Measurements from ENCODE around the gene FLRT2.

- PRO-cap, result no peak
- RAMPAGE, long total RNA, 4 experiments, result no peak in any of the 4 experiments
These were observed 5.3 kb downstream of the TMEM63C start for GRCh38 chr14:77186665-77187555.

DNA sequence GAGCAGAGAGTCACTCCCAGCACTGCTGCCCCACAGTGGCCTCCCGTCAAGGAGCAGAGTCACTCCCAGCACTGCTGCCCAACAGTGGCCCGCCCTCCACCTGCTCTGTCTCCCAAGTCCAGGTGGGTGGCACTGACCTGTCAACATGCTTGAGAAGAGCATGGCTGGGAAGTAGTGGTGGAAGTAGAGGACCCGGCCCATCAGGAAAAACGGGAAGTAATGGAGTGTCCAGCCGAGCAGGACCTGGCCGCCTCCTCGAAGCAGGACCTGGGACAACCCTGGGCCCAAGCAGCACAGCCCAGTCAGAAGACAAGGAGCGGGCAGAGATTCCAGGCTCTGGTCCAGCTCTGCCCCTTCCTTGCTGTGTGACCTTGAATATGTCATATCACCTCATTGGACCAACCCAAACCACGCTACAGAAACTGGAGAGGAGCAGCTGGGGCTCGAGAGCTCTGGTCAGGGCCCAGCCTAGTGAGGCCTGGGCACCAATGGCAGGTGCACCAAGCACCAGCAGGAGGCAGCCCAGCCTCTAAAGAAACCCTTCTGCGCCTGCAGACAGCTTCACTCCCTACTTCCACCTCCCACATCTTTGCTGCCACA lies 7.7 kb upstream of the NGB start:
- PRO-cap, result no peak
- RAMPAGE, long total RNA, 4 experiments, result no peak in any of the 4 experiments

DNA sequence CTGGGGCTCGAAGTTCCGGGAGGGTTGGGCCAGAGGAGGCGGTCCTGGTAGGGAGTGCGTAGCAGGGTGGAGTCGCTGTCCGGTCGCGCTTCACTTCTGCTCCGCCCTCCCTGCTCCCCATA lies 373 bp downstream of the GSTZ1 start:
- PRO-cap, result no peak
- RAMPAGE, long total RNA, 4 experiments, result no peak in any of the 4 experiments

GRCh38 chr14:77347772-77348126 lies 26.9 kb downstream of the GSTZ1 start:
- PRO-cap, result no peak
- RAMPAGE, long total RNA, 4 experiments, result no peak in any of the 4 experiments

DNA sequence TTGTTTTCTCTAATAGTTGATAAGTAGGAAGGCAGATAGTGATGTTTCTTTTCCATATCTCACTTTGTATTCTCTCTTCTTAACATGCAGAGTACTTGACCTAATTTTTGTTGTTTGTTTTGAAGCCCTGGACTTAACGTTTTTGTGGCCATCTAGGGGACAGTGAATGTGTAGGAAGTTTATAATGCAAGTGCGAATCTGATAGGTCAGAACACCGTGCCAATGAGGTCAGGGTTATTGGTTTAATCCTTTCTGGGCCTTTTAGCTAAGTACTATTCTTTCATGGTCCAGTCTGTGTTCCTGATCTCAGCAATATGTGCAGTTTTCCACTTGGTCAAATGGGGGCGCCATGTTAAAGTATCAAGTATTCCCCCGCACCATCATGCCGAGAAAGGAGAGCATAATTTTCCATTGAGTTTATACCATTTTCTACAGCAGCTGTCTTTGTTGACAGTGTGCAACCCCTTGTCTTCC lies 1.1 kb downstream of the AHSA1 start:
- PRO-cap, result no peak
- RAMPAGE, long total RNA, 4 experiments, result no peak in any of the 4 experiments

- PRO-cap, result no peak
- RAMPAGE, long total RNA, 4 experiments, result no peak in any of the 4 experiments
These were observed 69.7 kb upstream of the NRXN3 start for GRCh38 chr14:78100449-78100886.

GRCh38 chr14:78403102-78403787 lies 233.1 kb downstream of the NRXN3 start:
- PRO-cap, result no peak
- RAMPAGE, long total RNA, 4 experiments, result no peak in any of the 4 experiments

DNA sequence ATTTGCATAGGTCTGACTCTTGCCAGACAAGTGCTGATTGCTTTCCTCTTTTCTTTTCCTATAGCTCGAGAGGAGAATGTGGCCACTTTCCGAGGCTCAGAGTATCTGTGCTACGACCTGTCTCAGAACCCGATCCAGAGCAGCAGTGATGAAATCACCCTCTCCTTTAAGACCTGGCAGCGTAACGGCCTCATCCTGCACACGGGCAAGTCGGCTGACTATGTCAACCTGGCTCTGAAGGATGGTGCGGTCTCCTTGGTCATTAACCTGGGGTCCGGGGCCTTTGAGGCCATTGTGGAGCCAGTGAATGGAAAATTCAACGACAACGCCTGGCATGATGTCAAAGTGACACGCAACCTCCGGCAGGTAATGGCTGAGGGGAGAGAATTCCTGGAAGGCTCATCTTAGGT lies 474.9 kb downstream of the NRXN3 start:
- PRO-cap, result no peak
- RAMPAGE, long total RNA, 4 experiments, result no peak in any of the 4 experiments

- PRO-cap, result no peak
- RAMPAGE, long total RNA, 4 experiments, result no peak in any of the 4 experiments
These were observed 452.1 kb downstream of the DIO2 start for GRCh38 chr14:79759177-79759627.

GRCh38 chr14:81026368-81026719 lies 70.9 kb downstream of the TSHR start:
- PRO-cap, result no peak
- RAMPAGE, long total RNA, 4 experiments, result no peak in any of the 4 experiments

- PRO-cap, result no peak
- RAMPAGE, long total RNA, 4 experiments, result no peak in any of the 4 experiments
These were observed 55.6 kb downstream of the GTF2A1 start for GRCh38 chr14:81165168-81165534.

DNA sequence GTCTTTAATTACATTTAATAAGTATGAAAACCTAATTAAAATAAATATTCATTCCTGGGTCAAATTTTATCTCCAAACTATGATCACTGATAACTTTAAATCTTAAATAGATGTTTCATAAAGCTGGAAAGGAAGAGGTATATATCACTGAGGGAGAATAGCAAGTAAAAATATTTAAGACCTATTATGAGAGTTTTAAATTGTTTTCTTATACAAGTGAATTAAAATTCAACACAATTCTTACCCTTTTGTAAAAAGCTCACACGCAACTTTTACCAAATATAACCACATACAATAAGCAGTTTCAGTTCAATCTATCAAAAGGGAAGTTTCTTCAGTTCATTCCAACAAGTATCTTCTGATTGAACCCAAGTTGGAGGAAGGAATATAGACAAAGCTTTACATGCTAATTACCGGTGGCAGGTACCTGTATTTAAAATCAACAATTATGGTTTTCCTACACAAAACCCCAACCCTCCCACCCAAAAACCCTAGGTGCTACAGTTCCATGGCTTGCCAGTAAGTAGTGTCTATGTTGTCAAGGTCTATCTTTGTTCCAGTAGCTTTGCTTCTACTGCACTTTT lies 41.1 kb downstream of the GTF2A1 start:
- PRO-cap, result no peak
- RAMPAGE, long total RNA, 4 experiments, result no peak in any of the 4 experiments

GRCh38 chr14:81517287-81517834 lies 16.3 kb downstream of the SEL1L start:
- PRO-cap, result no peak
- RAMPAGE, long total RNA, 4 experiments, result no peak in any of the 4 experiments

DNA sequence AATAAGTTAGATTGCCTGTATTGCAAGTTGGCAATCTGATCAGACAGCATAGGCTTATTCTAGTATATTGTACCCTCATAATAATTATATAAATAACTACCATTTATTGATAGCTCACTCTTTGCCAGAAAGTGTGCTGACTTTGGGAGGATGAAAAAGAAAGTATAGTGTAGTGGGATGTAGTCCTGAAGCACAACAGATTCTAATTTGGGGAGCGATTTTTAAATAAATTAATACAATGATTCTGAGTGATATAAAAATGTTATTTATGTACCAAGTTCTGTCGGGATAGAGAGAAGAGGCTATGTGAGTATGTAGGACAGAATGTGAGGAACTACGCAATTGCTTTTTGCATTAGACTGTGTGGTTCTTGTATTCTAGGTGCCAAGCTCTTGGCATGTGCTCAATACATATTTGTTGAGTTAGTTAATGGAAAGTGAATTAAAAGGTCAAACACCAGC lies 853.8 kb upstream of the SEL1L start:
- PRO-cap, result no peak
- RAMPAGE, long total RNA, 4 experiments, result no peak in any of the 4 experiments

DNA sequence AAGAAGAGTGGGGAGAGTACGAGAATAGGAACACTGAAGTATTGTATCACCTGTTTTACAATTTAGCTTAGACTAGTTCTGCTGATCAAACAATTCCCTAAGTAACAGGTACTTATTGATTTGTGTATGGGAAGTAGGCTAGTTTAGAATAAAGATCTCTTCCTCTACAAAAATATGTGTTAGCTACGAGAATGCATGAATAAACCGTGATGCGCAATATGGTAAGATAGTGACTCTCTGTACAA lies 970.4 kb upstream of the SEL1L start:
- PRO-cap, result no peak
- RAMPAGE, long total RNA, 4 experiments, result no peak in any of the 4 experiments

DNA sequence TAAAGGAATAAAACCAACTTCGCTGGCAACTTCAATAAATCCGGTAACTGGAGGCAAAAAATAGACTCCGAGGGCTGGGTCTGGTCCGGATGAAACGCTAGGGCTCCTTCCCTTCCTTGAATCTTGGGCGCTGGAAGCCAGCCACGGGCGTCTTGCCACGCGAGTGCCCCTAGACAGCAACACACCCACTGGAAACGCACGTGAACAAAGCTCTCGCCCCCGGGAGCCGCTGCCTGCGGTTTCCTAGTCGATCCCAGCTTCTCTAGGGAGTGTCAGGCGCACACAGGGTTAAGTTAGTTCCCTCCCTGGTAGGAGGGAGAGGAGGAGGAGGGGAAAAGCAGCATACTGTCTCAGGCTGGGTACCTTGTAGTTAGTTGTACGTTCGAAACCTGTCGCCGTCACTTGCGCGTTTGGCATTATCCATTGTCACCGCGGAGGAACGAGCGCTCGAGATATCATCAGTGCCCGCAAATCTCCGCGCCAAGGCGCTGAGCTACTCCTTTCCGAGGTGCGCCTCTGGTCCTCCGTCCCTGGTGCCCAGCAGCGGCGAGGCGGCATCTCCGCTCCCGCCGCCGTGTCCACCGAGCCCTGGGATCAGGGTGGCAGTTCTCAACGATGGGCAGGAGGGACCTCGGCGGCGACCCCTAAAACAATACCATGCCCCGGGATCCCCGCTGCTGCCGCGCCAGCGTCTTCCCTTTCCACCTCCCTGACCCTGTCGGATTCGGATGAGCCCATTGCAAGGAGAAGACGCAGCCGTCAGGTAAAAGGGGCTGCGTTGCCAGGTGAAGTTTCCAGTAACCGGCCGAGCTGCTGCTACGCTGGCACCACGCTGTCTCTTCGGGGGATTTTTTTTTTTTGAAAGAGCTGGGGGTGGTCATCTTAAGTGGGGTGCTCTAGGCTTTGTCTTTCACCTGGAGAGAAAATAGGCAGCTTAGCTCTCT lies at the start of gene FLRT2:
Gene FLRT2, plus strand, starts transcription at position 373 of the 944 bp plus-strand sequence.
- PRO-cap, result unidirectional peak, plus-strand start at position 373 of the sequence
- RAMPAGE, long total RNA, 4 experiments, result start-site peak on the plus strand in 2 of 4 experiments, centred at positions 375 to 388 of the sequence, 26 to 37 reads per replicate

- PRO-cap, result bidirectional peak, plus-strand start at chr14:85531814, minus-strand start at chr14:85531659
- RAMPAGE, long total RNA, 4 experiments, result start-site peak on the plus strand in 1 of 4 experiments, at chr14:85531098-85531351 at its widest, 16 reads per replicate
These were observed 1.1 kb downstream of the FLRT2 start for GRCh38 chr14:85530789-85531758.

DNA sequence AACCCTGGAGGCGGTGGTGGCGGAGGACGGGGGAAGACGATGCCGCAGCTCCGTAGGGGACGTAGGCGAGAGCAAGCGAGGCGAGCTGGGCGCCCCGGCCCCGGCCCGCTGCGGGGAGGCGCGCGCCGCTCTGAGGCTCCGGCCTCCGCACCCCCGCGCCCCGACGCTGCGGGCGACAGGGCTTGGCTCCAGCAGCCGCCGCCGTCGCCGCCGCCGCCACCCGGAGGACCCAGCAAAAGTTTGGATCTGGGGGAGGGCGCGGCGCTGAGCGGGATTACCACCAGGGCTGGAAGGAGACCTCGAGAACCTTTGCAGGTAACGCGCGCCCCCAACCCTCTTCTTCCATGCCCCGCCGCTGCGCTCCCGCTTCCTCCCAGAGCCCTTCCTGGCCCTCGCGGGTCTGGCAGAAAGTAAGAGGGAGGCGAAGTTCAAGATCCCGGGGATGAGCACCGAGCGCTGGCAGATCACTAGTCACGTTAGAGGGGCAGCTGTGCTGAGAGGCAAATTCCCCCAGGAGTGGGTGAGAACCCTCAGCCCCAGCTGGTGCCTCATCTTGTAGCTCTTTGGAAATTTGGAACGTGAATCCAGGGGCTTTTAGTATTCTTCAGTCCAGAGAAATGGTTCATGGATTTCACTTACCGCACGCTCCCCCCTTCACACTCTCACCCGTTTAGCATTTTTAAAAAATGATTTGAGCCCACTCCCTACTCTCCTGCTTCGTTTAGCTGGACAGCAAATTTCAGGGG lies 3.9 kb downstream of the FLRT2 start:
- PRO-cap, result no peak
- RAMPAGE, long total RNA, 4 experiments, result no peak in any of the 4 experiments

DNA sequence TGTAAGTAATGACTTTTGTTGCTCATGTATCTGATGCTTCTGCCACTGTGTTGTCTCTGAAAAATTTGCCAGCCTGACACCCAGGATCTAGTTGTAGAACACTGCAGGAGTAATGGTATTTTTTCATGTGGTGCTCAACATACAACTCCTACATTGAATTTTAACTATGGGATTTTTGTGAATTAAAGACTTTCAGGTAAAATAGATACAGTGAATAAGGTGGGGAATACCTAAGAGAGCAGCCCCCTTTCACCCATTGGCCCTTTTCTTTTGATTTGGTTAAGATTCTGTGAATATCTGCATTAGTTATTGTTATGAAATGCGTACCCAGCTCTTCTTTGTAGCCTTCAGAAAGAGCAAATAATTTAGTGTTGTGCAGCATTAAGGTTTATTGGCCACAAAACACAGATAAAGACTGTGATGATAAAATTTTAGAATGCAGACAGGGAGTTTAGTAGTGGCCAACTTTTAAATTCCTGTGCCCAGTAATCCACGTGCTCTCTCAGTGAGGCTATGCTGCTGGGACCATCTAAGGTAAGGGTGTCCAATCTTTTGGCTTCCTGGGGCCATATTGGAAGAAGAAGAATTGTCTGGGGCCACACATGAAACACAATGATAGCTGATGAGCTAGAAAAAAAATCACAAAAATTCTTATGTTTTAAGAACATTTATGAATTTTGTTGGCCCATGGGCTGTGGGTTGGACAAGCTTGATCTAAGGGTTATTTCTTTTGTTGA lies 23.1 kb downstream of the FLRT2 start:
- PRO-cap, result no peak
- RAMPAGE, long total RNA, 4 experiments, result start-site peak on the plus strand in 1 of 4 experiments, centred at position 659 of the sequence, 23 reads per replicate

GRCh38 chr14:85607513-85608180 lies 77.7 kb downstream of the FLRT2 start:
- PRO-cap, result no peak
- RAMPAGE, long total RNA, 4 experiments, result no peak in any of the 4 experiments

Data from suprapubic skin (tissue), 4 donors.